HepG2 (cell line): ENCODE data around the genes TBC1D28 and FBXW10.

DNA sequence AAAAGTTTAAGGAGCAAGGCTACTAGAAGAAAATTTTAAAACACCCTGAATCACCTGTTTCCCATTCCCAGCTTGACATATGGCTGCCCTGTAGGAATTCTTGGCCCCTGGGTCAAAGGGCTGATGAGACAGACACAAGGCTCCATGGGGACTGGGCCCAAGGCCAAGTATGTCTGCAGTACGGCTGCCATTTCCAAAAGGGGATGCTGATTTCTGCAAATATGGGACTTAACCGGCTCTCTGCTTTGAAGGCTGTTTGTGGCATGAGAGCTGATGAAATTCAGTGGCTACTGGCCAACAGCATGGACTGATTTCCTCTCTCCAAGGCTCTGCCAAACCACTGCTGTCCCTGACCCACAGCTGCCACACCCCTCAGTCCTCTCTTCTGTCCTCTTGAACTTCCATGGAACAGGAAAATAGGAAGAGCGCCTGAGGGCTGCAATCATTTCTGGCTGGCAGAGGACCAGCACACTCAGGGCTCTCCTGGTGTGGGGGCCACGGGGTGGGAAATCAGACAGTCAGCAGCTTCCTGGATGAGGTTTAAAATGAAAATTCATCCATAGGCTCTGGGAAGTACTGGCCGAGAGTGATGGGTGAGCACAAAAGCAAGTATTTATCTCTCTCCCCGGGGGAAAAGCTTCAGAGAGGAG, 63.9 kb upstream of the SREBF1 start:
- RRBS, 2 experiments, result no CpG with 5 or more reads among the region's 6 CpGs
CAGE:
- cytosol, long polyA minus RNA, result no peak
- cytosol, long polyA plus RNA, result no peak
- long polyA plus RNA, result no peak
- nucleus, long polyA minus RNA, result no peak
- nucleus, long polyA plus RNA, result no peak

- RRBS, 2 experiments, result no CpG with 5 or more reads among the region's 4 CpGs
CAGE:
- cytosol, long polyA minus RNA, result no peak
- cytosol, long polyA plus RNA, result no peak
- long polyA plus RNA, result no peak
- nucleus, long polyA minus RNA, result no peak
- nucleus, long polyA plus RNA, result no peak
Observed at GRCh38 chr17:17913773-17914491, 58.3 kb downstream of the TOM1L2 start.

GRCh38 chr17:17928226-17928641, 44.0 kb downstream of the TOM1L2 start:
- RRBS, 2 experiments, result no CpG with 5 or more reads among the region's 12 CpGs
CAGE:
- cytosol, long polyA minus RNA, result no peak
- cytosol, long polyA plus RNA, result no peak
- long polyA plus RNA, result no peak
- nucleus, long polyA minus RNA, result no peak
- nucleus, long polyA plus RNA, result no peak

- RRBS, 2 experiments, result no CpG with 5 or more reads among the region's 5 CpGs
CAGE:
- cytosol, long polyA minus RNA, result no peak
- cytosol, long polyA plus RNA, result no peak
- long polyA plus RNA, result no peak
- nucleus, long polyA minus RNA, result no peak
- nucleus, long polyA plus RNA, result no peak
Observed at GRCh38 chr17:17928767-17929361, 43.3 kb downstream of the TOM1L2 start.

GRCh38 chr17:17935760-17936637, 36.2 kb downstream of the TOM1L2 start:
- RRBS, 2 experiments, result no CpG with 5 or more reads among the region's 4 CpGs
CAGE:
- cytosol, long polyA minus RNA, result no peak
- cytosol, long polyA plus RNA, result no peak
- long polyA plus RNA, result no peak
- nucleus, long polyA minus RNA, result no peak
- nucleus, long polyA plus RNA, result no peak

GRCh38 chr17:18224647-18225131, 746 bp upstream of the LLGL1 start:
- RRBS, 2 experiments, result no CpG with 5 or more reads among the region's 13 CpGs
CAGE:
- cytosol, long polyA minus RNA, result no peak
- cytosol, long polyA plus RNA, result no peak
- long polyA plus RNA, result no peak
- nucleus, long polyA minus RNA, result no peak
- nucleus, long polyA plus RNA, result no peak

DNA sequence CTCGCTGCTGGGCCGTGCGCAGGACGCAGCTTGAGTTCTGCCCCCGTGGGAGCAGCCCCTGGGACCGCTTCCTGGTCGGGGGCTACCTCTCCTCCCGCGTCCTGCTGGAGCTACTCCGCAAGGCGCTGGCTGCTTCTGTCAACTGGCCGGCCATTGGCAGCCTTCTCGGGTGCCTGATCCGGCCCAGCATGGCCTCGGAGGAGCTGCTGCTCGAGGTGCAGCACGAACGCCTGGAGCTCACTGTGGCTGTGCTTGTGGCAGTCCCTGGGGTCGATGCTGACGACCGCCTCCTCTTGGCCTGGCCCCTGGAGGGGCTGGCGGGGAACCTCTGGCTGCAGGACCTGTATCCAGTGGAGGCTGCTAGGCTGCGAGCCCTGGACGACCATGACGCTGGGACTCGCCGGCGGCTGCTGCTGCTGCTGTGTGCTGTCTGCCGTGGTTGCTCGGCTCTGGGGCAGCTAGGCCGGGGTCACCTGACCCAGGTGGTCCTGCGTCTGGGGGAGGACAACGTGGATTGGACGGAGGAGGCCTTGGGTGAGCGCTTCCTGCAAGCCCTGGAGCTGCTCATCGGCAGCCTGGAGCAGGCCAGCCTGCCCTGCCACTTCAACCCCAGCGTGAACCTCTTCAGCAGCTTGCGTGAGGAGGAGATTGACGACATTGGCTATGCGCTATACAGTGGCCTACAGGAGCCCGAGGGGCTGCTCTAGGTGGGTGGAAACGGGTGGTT, 3.8 kb downstream of the MIEF2 start:
- RRBS, 2 experiments, result 90 to 96% methylated on average over 3 of the region's 42 CpGs
CAGE:
- cytosol, long polyA minus RNA, result no peak
- cytosol, long polyA plus RNA, result no peak
- long polyA plus RNA, result no peak
- nucleus, long polyA minus RNA, result no peak
- nucleus, long polyA plus RNA, result no peak

- RRBS, 2 experiments, result no CpG with 5 or more reads among the region's 6 CpGs
CAGE:
- cytosol, long polyA minus RNA, result no peak
- cytosol, long polyA plus RNA, result no peak
- long polyA plus RNA, result no peak
- nucleus, long polyA minus RNA, result no peak
- nucleus, long polyA plus RNA, result no peak
Observed at GRCh38 chr17:18316951-18317369, 1.9 kb downstream of the SMCR8 start.

DNA sequence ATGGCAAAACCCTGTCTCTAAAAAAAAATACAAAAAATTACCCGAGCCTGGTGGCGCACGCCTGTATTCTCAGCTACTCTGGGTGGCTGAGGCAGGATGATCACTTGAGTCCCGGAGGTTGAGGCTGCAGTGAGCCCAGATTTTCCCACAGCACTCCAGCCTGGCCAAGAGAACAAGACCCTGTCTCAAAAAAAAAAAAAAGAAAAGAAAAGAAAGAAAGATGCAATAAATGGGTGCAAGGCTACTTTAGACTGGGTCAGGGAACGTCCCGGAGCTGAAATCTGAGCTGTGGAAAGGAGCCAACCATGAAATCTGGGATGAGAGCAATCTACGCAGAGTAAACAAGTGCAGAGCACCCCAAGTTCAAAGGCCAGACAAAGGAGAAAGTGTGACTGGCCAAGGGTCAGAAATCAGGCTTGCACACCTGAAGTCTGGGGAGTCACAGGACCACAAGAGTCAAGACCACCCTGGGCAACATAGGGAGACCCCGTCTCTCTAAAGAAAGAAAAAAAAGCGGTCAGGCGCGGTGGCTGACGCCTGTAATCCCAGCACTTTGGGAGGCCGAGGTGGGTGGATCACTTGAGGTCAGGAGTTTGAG, 2.9 kb downstream of the SHMT1 start:
- RRBS, 2 experiments, result no CpG with 5 or more reads among the region's 13 CpGs
CAGE:
- cytosol, long polyA minus RNA, result no peak
- cytosol, long polyA plus RNA, result no peak
- long polyA plus RNA, result no peak
- nucleus, long polyA minus RNA, result no peak
- nucleus, long polyA plus RNA, result no peak

GRCh38 chr17:18644329-18644707, at the start of gene TBC1D28:
TBC1D28 (minus strand) TSS chr17:18644391.
- RRBS, 2 experiments, result no CpG with 5 or more reads among the region's 9 CpGs
CAGE:
- cytosol, long polyA minus RNA, result no peak
- cytosol, long polyA plus RNA, result no peak
- long polyA plus RNA, result no peak
- nucleus, long polyA minus RNA, result no peak
- nucleus, long polyA plus RNA, result no peak

GRCh38 chr17:18679411-18679650, 2.8 kb downstream of the FOXO3B start:
- RRBS, 2 experiments, result no CpG with 5 or more reads among the region's 5 CpGs
CAGE:
- cytosol, long polyA minus RNA, result no peak
- cytosol, long polyA plus RNA, result no peak
- long polyA plus RNA, result no peak
- nucleus, long polyA minus RNA, result no peak
- nucleus, long polyA plus RNA, result no peak

- RRBS, 2 experiments, result no CpG with 5 or more reads among the region's 8 CpGs
CAGE:
- cytosol, long polyA minus RNA, result no peak
- cytosol, long polyA plus RNA, result no peak
- long polyA plus RNA, result no peak
- nucleus, long polyA minus RNA, result no peak
- nucleus, long polyA plus RNA, result no peak
Observed at GRCh38 chr17:18743796-18744310, at the start of gene FBXW10. FBXW10 (plus strand) TSS chr17:18744054.

DNA sequence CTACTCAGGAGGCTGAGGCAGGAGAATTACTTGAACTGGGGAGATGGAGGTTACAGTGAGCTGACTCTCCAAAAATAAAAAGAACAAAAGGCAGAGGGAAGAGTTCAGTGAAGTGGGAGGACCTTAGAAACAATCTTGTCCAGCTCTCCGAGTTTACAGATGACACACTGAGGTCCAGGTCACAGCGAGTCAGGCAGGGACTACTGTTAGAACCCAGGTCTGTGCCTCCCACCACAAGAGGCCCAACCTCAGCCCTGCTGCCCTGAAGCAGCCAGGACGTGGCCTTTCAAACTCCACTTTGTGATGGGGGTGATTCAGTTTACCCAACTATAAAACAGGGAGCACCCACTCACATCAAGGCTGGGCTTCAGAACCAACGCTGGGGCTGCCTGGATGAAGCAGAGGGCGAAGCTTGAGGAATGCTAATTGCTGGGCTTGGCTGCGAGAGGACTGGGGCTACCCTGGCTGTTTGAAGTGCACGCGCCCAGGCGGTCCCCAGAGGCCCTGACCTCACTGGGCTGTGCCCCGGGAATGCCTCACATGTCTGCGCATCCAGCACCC, 11.2 kb downstream of the SLC5A10 start:
- RRBS, 2 experiments, result no CpG with 5 or more reads among the region's 11 CpGs
CAGE:
- cytosol, long polyA minus RNA, result no peak
- cytosol, long polyA plus RNA, result no peak
- long polyA plus RNA, result no peak
- nucleus, long polyA minus RNA, result no peak
- nucleus, long polyA plus RNA, result no peak

DNA sequence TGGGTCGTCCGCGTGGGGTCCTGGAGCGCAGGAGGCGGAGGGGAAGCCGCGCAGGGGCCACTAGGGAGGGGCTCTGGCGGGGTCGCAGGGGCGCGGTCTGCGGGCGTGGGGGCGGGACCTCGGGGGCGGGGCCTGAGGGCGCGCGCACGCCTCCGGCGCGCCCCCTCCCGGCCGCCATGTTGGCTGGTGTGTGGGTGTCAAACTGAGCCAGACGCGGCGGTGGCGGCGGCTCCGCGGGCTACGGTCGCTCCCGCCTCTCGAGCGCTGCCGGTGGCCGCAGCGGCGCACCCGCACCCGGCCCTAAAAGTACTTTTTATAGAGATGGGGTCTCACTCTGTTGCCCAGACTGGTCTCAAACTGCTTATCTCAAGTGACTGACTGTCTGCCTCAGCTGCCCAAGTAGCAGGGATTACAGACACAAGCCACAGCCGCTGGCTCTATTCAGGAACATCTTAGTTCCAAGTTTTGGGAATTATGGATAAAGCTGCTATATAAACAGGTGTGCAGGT, 16.3 kb upstream of the GRAPL start:
- RRBS, 2 experiments, result no CpG with 5 or more reads among the region's 44 CpGs
CAGE:
- cytosol, long polyA minus RNA, result no peak
- cytosol, long polyA plus RNA, result no peak
- long polyA plus RNA, result no peak
- nucleus, long polyA minus RNA, result no peak
- nucleus, long polyA plus RNA, result no peak

DNA sequence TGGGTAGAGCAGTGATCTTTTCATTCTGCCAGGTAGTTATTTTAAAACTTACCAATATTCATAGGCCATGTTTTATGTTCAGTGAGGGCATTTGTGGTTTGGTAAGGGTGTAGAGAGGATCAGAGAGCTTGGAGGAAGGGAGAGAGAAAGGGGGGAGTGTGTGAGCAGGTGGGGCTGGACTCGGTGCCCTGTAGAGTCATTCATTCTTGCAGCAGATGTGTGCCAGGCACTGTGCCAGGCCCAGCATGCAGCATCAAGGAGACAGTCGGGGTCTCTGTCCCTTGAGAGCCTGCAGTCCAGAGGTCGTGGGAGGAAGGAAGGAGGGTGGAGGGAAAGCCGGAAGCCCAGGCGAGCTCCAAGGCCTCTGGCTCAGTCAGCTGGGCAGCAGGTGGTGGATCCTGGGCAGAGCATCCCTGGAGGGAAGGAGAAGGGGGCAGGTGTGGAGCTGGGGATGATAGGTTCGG, 27.4 kb downstream of the EPN2 start:
- RRBS, 2 experiments, result no CpG with 5 or more reads among the region's 6 CpGs
CAGE:
- cytosol, long polyA minus RNA, result no peak
- cytosol, long polyA plus RNA, result no peak
- long polyA plus RNA, result no peak
- nucleus, long polyA minus RNA, result no peak
- nucleus, long polyA plus RNA, result no peak

GRCh38 chr17:19316850-19317061, 45.8 kb downstream of the B9D1 start:
- RRBS, 2 experiments, result no CpG with 5 or more reads among the region's 2 CpGs
CAGE:
- cytosol, long polyA minus RNA, result no peak
- cytosol, long polyA plus RNA, result no peak
- long polyA plus RNA, result no peak
- nucleus, long polyA minus RNA, result no peak
- nucleus, long polyA plus RNA, result no peak

DNA sequence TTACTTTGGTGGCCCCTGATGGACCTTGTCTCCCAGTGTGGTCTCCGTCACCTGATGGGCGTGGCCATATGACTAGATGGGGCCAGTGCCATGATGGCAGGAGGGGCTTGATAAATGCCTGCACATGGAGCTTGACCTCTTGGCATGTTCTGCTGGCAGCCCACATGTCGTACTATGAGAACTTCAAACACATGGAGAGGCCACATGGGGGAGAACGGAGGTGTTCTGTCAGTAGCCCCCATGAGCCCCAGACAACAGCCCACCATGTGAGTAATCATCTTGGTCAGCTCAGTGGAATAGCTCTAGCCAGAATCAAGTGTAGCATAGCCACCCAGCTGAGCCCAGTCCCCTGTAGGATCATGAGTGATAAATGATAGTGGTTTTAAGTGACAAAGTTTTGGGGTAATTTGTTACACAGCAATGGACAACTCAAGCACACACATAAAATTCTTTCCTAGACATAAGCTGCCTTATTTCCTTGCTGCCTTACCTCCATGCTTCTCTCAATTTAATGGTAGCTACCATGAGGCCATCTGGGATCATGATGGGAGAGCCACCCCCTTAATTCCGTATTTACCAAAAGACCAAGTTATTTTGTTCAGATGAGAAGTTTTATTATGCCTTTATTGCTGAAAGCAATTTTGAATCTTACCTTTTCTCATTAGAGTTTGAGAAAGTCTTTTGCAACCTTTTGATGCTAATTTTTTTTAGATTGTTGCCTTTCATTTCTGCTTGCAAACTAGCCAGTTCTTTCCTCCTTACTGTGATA, 23.8 kb downstream of the B9D1 start:
- RRBS, 2 experiments, result no CpG with 5 or more reads among the region's 5 CpGs
CAGE:
- cytosol, long polyA minus RNA, result no peak
- cytosol, long polyA plus RNA, result no peak
- long polyA plus RNA, result no peak
- nucleus, long polyA minus RNA, result no peak
- nucleus, long polyA plus RNA, result no peak

DNA sequence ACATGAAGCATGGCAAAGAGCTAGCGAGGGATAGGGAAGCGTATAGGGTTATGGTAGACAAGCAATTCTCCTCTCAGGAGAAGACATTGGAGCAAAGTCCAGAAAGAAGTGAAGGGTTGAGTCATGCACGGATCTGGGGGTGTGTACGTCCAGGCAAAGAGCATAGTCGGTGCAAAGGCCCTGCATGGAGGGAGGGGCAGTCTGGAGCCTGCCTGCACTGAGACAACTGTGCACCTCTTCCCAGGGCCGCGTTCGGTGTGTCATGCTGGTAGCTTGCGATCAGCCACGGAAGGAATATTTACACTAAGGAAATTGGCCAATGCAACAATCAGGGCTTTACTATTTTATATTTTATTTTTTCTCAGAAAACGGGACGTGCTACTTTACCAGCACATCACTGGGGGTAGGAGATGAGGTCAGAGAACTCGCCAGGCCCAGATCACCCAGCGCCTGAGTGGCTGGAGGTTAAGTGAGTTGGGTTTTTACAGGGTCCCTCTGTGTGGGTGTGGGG, 6.6 kb upstream of the B9D1 start:
- RRBS, 2 experiments, result no CpG with 5 or more reads among the region's 14 CpGs
CAGE:
- cytosol, long polyA minus RNA, result no peak
- cytosol, long polyA plus RNA, result no peak
- long polyA plus RNA, result no peak
- nucleus, long polyA minus RNA, result no peak
- nucleus, long polyA plus RNA, result no peak

- RRBS, 2 experiments, result no CpG with 5 or more reads among the region's 2 CpGs
CAGE:
- cytosol, long polyA minus RNA, result no peak
- cytosol, long polyA plus RNA, result no peak
- long polyA plus RNA, result no peak
- nucleus, long polyA minus RNA, result no peak
- nucleus, long polyA plus RNA, result no peak
Observed at GRCh38 chr17:19389031-19389359, 2.0 kb upstream of the MFAP4 start.

DNA sequence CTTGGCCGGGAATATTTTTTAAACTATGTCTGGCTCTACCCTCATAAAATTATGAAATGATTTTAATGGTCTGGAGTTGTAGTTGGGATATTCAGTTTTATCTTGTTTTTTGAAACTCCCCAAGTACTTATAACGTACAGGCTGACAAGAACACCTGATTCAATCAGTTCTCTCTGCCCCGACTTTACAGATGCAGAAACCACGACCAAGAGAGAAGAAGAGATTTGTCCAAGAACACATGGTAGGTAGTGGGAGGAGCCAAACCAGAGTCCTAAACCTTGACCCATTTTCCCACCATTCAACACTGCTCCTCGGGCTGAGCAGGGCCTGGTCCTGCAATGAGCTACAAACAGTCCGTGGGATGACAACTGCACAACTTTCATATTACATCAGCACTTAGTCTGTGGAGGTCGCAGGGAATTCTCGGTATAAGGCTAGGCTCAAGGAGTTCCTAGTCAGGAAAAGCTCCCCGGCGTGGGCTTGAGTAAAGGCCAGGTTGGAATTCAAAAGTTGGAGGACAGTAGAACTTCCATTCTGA, 45.7 kb upstream of the SLC47A1 start:
- RRBS, 2 experiments, result no CpG with 5 or more reads among the region's 10 CpGs
CAGE:
- cytosol, long polyA minus RNA, result no peak
- cytosol, long polyA plus RNA, result no peak
- long polyA plus RNA, result no peak
- nucleus, long polyA minus RNA, result no peak
- nucleus, long polyA plus RNA, result no peak